HepG2 (cell line): ENCODE measurements around a stretch of chr17.

GRCh38 chr17:185656-186202 lies 4.3 kb upstream of the DOC2B start:
- RRBS, 2 experiments: no CpG with 5 or more reads among the region's 12 CpGs
CAGE:
- cytosol, long polyA minus RNA: no peak
- cytosol, long polyA plus RNA: no peak
- long polyA plus RNA: no peak
- nucleus, long polyA minus RNA: no peak
- nucleus, long polyA plus RNA: no peak

DNA sequence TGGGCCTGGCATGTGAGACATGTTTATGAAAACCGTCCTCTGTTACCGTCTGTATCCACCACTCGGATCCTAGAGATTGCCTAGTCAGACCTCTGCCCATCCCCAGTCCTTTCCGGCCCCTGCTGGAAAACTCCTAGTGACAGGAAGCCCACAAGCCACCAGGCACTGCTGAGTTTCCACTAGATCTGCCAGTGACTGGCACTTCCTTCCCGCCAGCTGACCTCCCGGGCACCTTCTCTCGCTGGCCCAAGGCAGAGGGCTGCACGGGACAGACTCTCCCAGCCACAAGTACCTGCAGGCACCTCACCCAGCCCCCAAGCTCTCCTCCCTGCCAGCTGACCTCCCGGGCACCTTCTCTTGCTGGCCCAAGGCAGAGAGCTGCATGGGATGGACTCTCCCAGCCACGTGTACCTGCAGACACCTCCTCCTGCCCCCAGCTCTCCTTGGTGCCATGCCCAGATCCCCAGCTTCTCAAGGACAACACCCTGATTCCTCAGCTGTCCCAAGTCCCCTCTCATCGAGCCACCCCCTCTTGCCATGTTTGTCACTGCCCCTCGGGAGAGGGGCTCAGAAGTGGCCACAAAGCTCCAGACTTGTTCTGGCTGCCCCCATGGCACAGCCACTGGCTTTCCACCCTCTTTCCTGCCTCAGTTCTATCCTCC lies 66.4 kb upstream of the DOC2B start:
- RRBS, 2 experiments: 100% methylated on average over 1 of the region's 12 CpGs; no CpG with 5 or more reads in 1 of the 2 experiments
CAGE:
- cytosol, long polyA minus RNA: no peak
- cytosol, long polyA plus RNA: no peak
- long polyA plus RNA: no peak
- nucleus, long polyA minus RNA: no peak
- nucleus, long polyA plus RNA: no peak

GRCh38 chr17:279610-280483 lies 72.8 kb downstream of the RPH3AL start:
- RRBS, 2 experiments: no CpG with 5 or more reads among the region's 9 CpGs
CAGE:
- cytosol, long polyA minus RNA: no peak
- cytosol, long polyA plus RNA: no peak
- long polyA plus RNA: no peak
- nucleus, long polyA minus RNA: no peak
- nucleus, long polyA plus RNA: no peak

- RRBS, 2 experiments: no CpG with 5 or more reads among the region's 30 CpGs
CAGE:
- cytosol, long polyA minus RNA: no peak
- cytosol, long polyA plus RNA: no peak
- long polyA plus RNA: no peak
- nucleus, long polyA minus RNA: no peak
- nucleus, long polyA plus RNA: no peak
Observed at GRCh38 chr17:333547-334624, 18.7 kb downstream of the RPH3AL start.

DNA sequence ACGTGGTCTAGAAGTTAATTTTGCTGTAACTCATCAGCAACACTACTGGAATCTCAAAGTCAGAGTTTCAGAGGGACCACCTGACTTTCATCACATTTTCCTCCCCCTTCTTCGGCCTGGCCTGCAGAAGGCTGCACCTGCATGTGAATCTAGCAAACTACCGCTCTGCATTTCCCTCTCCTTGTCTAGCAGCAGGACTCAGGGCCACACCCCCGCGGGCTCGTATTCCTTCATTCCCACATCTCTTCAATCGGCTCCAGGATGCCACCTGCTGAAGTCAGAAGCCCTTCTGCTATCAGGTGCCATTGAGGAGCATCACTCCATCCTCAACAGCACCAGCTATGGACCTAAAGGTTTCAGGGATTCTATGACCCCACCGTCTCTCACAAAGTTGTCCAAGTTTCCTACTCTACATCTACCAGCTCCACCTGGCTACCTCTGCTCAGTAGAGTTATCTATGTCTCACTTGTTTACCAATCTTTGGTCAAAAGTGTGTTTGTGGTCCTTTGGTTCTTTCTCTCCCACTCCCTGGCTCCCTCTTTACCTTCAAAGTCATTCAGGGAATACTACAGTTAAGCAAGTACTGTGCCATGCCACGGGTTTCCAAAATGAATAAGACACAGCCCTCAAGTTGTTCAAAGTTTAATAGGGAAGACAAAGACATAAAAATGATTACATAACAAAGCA lies 135.1 kb downstream of the C17orf97 start:
- RRBS, 2 experiments: no CpG with 5 or more reads among the region's 9 CpGs
CAGE:
- cytosol, long polyA minus RNA: no peak
- cytosol, long polyA plus RNA: no peak
- long polyA plus RNA: no peak
- nucleus, long polyA minus RNA: no peak
- nucleus, long polyA plus RNA: no peak

- RRBS, 2 experiments: no CpG with 5 or more reads among the region's 5 CpGs
CAGE:
- cytosol, long polyA minus RNA: no peak
- cytosol, long polyA plus RNA: no peak
- long polyA plus RNA: no peak
- nucleus, long polyA minus RNA: no peak
- nucleus, long polyA plus RNA: no peak
Observed at GRCh38 chr17:560350-560653, 150.2 kb downstream of the C17orf97 start.

DNA sequence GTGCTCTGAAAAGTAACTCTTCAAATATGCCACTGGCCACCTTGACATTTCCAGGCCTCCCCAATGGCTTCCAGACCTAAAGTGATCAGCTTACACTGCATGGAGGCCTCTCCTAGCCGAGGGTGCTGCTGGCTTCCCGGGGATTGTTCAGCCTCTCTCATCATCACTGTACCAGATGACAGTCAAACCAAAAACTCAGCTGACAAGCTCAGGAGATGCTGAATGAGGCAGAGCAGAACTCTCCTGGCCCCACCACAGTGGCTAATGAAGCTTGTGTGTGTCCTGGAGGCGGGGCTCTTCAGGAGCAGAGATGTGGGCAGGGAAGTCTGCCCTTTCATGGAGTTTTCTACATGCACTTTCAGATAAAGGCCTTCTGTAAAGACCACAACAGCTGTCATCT lies 113.3 kb downstream of the VPS53 start:
- RRBS, 2 experiments: no CpG with 5 or more reads among the region's 3 CpGs
CAGE:
- cytosol, long polyA minus RNA: no peak
- cytosol, long polyA plus RNA: no peak
- long polyA plus RNA: no peak
- nucleus, long polyA minus RNA: no peak
- nucleus, long polyA plus RNA: no peak

DNA sequence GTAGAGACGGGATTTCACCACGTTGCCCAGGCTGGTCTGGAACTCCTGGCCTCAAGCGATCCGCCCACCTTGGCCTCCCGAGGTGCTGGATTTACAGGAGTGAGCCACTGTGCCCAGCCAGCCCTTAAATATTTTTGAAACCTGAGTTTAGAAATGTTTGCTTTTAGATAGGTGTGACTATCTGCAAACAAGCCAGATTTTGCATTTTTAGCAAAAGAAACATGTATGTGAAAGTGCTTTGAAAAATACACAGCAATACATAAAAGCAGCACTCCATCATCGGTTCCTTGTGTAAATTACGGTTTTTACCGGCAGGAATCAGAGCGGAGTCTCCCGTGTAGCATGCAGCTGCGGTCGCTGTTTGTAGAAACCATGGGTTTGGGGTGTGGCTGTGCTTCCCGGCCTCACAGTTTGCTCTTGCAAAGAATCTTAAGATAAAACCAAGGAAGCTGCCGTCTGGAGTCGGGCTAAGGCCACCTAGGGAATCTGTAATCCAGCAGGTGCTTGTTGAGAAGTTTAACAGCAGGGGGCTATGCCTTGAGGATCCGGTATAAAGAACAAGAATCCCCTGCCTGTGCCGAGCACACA lies 6.3 kb upstream of the TLCD3A start:
- RRBS, 2 experiments: 4 to 5% methylated on average over 4 of the region's 17 CpGs
CAGE:
- cytosol, long polyA minus RNA: no peak
- cytosol, long polyA plus RNA: no peak
- long polyA plus RNA: no peak
- nucleus, long polyA minus RNA: no peak
- nucleus, long polyA plus RNA: no peak

GRCh38 chr17:751110-751951 lies 733 bp downstream of the GEMIN4 start:
- RRBS, 2 experiments: 1 to 2% methylated on average over 12 of the region's 47 CpGs
CAGE:
- cytosol, long polyA minus RNA: no peak
- cytosol, long polyA plus RNA: no peak
- long polyA plus RNA: no peak
- nucleus, long polyA minus RNA: no peak
- nucleus, long polyA plus RNA: no peak

- RRBS, 2 experiments: no CpG with 5 or more reads among the region's 13 CpGs
CAGE:
- cytosol, long polyA minus RNA: no peak
- cytosol, long polyA plus RNA: no peak
- long polyA plus RNA: no peak
- nucleus, long polyA minus RNA: no peak
- nucleus, long polyA plus RNA: no peak
Observed at GRCh38 chr17:812699-813188, 30.6 kb downstream of the MRM3 start.

GRCh38 chr17:883013-883978 lies 96.3 kb downstream of the NXN start:
- RRBS, 2 experiments: no CpG with 5 or more reads among the region's 21 CpGs
CAGE:
- cytosol, long polyA minus RNA: no peak
- cytosol, long polyA plus RNA: no peak
- long polyA plus RNA: no peak
- nucleus, long polyA minus RNA: no peak
- nucleus, long polyA plus RNA: no peak

DNA sequence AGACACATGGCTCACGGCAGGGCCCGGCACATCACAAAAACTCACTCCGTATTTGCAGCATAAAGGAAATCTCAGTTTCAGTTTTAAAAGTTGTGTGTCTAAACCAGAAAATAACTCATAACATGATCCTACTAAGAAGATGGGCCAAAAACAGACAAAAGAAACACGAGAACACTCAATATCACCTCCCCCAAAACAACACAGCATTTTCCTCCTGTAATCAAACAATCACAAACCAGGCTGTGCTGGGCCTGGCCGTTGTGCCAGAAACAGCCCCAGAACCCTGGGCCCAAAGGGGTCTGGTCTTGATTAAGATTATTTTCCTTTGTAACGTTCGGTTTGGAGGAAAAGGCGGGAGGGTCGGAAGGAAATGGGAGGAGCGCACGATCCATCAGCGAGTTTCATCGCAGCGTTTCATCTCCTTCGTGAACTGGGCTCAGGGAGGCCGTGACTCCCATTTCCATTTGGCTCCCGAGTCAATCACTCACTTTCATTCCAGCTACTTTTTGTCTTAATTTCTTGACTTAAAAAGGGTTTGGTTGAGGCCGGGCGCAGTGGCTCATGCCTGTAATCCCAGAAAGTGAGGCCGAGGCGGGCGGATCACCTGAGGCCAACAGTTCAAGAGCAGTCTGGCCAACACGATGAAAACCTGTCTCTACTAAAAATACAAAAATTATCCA lies 61.5 kb downstream of the NXN start:
- RRBS, 2 experiments: no CpG with 5 or more reads among the region's 23 CpGs
CAGE:
- cytosol, long polyA minus RNA: no peak
- cytosol, long polyA plus RNA: no peak
- long polyA plus RNA: no peak
- nucleus, long polyA minus RNA: no peak
- nucleus, long polyA plus RNA: no peak

GRCh38 chr17:933260-934163 lies 46.1 kb downstream of the NXN start:
- RRBS, 2 experiments: no CpG with 5 or more reads among the region's 20 CpGs
CAGE:
- cytosol, long polyA minus RNA: no peak
- cytosol, long polyA plus RNA: no peak
- long polyA plus RNA: no peak
- nucleus, long polyA minus RNA: no peak
- nucleus, long polyA plus RNA: no peak

- RRBS, 2 experiments: no CpG with 5 or more reads among the region's 10 CpGs
CAGE:
- cytosol, long polyA minus RNA: no peak
- cytosol, long polyA plus RNA: no peak
- long polyA plus RNA: no peak
- nucleus, long polyA minus RNA: no peak
- nucleus, long polyA plus RNA: no peak
Observed at GRCh38 chr17:1029302-1029745, 32.4 kb downstream of the TIMM22 start.

DNA sequence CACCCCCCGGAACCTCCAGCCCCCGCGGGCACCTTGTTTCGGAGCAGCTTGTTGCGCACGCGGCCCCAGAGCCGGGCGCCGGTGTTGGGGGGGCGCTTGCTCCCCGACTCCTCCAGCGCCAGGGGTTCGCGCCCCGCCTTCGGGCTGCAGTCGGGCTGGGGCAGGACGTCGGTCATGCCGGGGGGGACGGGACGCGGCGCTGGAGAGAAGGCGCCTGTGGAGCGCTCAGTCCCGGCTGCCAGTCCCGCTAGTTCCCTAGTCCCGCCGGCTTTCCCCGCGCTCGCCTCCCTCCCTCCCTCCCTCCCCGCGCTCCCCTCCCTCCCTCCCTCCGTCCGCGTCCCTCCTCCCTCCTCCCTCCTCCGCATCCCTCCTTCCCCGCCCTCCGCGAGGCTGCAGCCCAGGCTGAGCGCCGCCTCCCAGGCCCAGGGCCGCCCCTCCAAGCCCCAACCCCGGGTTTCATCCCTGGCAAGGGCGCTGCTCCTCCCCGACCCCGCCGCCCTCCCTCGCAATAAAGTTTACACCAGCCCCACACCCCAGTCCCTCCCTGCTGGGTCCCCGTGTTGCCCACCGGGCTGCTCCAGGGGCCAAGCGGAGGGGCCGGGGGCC lies 34.7 kb downstream of the TIMM22 start:
- RRBS, 2 experiments: 93 to 94% methylated on average over 23 to 25 of the region's 56 CpGs
CAGE:
- cytosol, long polyA minus RNA: no peak
- cytosol, long polyA plus RNA: no peak
- long polyA plus RNA: no peak
- nucleus, long polyA minus RNA: no peak
- nucleus, long polyA plus RNA: no peak

GRCh38 chr17:1125082-1125972 lies 54.5 kb downstream of the ABR start:
- RRBS, 2 experiments: 8 to 11% methylated on average over 5 of the region's 48 CpGs
CAGE:
- cytosol, long polyA minus RNA: no peak
- cytosol, long polyA plus RNA: no peak
- long polyA plus RNA: no peak
- nucleus, long polyA minus RNA: no peak
- nucleus, long polyA plus RNA: no peak

DNA sequence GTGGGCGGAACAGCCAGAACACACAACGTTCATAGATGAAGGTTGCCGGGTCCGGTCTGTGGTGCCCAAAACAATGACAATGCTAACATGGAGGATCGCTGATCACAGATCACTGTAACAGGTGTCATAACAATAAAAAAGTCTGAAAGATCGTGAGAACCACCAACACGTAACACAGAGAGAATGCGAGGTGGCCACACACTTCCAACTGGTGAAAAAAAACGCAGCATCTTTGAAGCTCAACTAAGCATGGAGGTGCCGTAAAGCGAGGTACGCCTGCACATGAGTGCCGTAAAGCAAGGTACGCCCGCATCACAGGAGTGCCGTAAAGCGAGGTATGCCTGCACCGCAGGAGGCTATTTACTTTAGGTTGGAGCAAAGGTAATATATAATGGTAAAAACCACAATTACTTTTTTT lies 42.3 kb downstream of the ABR start:
- RRBS, 2 experiments: no CpG with 5 or more reads among the region's 18 CpGs
CAGE:
- cytosol, long polyA minus RNA: no peak
- cytosol, long polyA plus RNA: no peak
- long polyA plus RNA: no peak
- nucleus, long polyA minus RNA: no peak
- nucleus, long polyA plus RNA: no peak

DNA sequence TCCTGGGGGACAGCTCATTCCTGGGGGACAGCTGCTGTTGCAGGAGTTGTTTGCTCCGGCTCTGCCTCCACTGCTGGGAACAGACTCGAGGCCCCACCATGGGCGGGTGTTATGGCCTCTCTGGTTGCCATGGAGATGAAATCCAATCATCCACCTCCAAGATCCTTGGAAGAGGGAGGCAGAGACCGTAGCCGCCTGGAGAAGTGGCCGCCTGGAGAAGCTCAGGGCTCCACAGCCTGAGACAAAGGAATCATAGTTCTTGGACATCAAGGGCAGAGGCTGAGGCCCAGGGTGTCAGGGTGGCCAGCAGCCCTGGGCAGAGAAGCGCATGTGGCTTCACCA lies 36.3 kb downstream of the ABR start:
- RRBS, 2 experiments: no CpG with 5 or more reads among the region's 7 CpGs
CAGE:
- cytosol, long polyA minus RNA: no peak
- cytosol, long polyA plus RNA: no peak
- long polyA plus RNA: no peak
- nucleus, long polyA minus RNA: no peak
- nucleus, long polyA plus RNA: no peak

DNA sequence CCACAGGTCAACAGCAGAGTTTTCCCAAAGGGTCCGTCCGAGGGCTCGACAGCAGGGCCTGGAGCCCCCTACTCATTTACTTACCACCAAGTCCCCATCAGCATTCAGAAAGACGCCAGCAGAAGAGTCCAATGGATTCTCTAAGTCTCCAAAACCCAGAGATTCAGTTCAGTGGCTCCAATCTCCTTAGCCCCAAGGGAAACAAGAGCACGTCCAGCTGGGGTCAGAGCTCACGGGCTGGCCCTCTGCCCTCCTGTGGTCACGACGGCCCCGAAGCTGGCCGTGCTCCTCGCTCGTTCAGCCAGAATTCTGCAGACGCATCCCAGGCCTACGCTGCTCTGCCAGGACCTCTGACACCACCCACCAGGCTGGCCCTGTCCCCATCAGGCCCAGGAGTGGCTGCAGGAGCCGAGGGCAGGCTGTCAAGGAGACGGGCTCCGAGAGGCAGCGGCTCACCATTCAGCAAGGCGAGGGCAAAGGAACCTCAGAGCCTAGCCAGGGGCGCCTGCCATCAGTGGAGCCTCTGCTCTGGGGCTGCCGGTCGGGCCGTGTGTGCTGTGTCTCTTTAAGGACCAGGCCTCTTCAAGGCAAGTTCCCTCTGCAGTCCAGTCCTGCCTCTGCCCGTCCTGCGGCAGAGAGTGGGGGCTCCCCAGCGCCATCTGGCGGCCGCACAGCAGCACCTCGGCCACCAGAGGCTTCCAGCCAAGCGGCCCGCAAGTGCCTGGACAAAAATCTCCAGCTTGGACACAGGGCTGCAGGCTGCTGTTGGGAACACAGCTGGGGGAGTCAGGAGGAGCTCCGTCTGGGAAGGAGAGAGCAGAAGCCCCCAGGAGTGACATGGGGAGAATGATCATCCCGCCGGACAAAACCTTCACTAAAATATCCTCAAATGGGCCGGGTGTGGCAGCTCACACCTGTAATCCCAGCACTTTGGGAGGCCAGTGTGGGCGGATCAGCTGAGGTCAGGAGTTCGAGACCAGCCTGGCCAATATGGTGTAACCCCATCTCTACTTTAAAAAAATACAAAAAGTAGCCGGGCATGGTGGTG lies 7.3 kb upstream of the ABR start:
- RRBS, 2 experiments: no CpG with 5 or more reads among the region's 38 CpGs
CAGE:
- cytosol, long polyA minus RNA: no peak
- cytosol, long polyA plus RNA: no peak
- long polyA plus RNA: no peak
- nucleus, long polyA minus RNA: no peak
- nucleus, long polyA plus RNA: no peak

DNA sequence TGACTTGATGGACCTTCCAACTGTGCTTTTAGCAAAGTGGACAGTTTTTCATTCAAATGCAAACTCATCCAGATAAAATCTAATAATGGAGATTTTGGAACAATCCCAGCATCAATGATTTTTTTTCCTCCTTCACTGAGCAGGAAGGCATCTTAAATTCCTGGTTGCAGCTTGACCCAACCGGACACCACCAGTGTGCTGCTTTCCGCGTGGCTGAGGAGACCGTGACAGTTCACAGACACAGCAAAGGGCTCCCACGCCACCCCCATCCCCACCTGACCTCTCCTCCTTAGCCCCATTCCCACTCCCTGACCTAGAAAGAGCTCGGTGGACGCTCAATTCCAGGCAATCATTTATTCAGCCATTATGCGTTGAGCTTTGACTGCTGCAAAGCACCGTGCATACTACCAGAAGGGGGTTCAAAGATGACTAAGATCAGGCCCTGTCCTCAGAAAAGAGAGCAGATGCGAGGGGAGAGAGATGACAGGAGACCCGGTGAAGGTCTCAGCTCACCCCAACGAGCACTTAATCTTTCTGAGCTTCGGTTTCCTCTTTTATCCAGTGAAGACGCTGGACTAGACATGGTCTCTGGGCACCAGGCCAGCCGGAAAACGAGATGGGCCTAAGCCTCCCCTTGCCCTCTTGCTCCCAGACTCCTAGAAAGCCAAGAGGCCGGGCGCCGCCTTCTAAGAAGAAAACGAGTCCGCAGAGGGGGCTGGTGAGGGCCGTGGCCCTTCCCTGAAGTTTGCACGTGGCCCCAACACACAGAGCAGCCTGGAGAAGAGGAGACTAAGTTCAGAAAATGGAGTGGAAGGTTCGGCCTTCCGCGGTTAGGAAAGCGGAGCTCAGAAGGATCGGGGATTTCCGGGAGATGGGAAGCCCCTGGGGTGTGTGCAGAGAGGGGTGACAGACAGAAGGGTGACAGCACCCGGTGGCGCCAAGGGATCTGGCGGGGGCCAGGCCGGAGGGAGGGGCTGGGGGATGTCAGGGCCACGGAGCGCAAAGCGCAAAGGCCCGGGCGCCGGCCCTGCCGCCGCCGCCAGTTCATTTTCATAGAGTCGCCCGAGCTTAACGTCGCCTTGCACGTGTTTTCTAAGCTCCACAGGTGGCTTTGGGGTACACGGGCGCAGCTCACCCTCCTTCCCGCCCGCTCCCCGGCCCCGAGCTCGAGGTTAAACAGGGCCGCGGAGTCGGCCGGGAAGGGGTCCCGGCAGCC lies 42.3 kb upstream of the BHLHA9 start:
- RRBS, 2 experiments: 8 to 11% methylated on average over 16 to 17 of the region's 59 CpGs
CAGE:
- cytosol, long polyA minus RNA: no peak
- cytosol, long polyA plus RNA: no peak
- long polyA plus RNA: no peak
- nucleus, long polyA minus RNA: no peak
- nucleus, long polyA plus RNA: no peak